Esophagus squamous epithelium (tissue), 4 donors: ENCODE data around the genes SGMS1, A1CF, IPMK and CISD1.

DNA sequence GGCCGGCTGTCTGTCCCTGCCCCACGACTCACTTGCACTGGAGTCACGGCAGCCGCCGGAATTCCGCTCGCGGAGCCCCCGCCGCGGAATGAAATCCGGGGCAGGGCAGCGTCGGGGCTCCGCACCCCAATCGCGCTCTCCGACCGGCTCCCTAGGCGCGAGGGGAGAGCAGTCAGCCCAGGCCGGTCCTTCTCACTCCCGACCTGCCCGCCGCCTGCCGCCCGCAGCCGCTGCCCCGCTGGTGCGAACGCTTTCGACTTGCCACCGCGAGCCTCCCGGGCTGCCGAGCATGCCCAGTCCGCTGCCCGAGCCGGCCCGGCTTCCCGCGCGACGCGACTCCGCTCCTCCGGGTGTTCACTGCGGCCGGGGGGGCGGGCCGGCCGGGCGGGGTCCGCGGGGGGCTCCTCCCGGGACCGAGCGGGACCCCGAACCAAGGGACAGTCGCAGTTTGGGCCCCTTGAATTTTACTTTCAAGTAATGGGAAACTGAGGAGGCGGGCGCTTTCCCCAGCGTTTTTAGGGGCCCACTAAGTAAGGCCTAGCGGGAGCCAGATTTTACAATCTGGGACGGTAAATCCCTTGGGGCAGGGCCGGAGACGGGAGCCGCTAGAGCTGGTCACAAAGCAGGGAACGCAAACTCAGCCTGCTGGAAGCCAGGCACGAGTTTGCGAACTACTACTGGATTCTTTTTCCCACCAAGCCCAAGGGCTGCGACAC lies at the start of gene SGMS1:
SGMS1 (minus strand) TSS at position 282 of the 716 bp plus-strand sequence.
- PRO-cap: bidirectional peak, plus-strand start at position 405 of the sequence, minus-strand start at position 285 of the sequence
- RAMPAGE, long total RNA, 4 experiments: start-site peak on the minus strand in 3 of 4 experiments, centred at positions 234 to 257 of the sequence, 104 to 324 reads per replicate

- PRO-cap: no peak
- RAMPAGE, long total RNA, 4 experiments: no peak in any of the 4 experiments
Observed at GRCh38 chr10:50808370-50808805, 68.7 kb downstream of the ASAH2B start.

- PRO-cap: no peak
- RAMPAGE, long total RNA, 4 experiments: no peak in any of the 4 experiments
Observed at GRCh38 chr10:50885285-50885902, at the start of gene A1CF. A1CF (minus strand) TSS chr10:50885627.

DNA sequence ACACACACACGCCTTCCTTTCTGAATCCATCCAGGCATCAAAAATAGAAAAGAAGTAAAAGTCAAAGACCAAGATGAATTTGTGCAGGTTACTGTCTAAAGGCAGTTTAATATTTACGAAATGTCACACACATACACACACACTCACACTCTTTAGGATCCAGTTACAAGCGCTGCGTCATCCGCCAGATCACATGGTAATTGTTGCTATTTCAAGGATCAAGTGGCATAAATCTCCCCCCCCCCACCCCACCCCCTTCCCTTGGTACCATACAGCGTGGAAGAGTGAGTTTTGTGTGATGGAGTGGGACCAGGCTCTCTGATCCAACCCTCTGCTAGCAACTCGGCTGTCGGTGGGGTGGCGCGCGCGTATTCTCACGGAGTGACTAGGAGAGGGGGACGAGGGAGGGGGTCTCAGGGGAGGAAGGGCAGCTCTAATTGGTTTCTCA lies 83.6 kb upstream of the PRKG1 start:
- PRO-cap: bidirectional peak, plus-strand start outside the sequence, minus-strand start at position 386 of the sequence
- RAMPAGE, long total RNA, 4 experiments: no peak in any of the 4 experiments

GRCh38 chr10:50993786-50994347 lies 80.4 kb upstream of the PRKG1 start:
- PRO-cap: bidirectional peak, plus-strand start at chr10:50994020, minus-strand start at chr10:50993927
- RAMPAGE, long total RNA, 4 experiments: no peak in any of the 4 experiments

DNA sequence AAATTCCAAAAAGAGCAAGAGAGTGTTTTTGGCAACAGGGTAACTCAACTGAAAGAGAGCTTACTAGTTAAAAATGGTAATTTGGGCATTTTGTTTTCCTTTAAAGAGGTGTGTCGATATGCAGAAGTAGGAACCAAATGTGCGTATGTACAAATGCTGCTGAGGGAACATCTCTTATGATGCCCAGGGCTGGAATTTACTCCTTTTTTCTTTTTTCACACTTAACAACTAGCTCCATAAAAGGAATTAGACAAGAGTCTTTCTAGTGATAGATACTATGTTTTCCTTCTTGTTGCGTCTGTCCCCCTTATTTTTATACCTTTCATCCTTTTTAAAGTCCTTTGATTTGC lies 293.0 kb downstream of the PRKG1 start:
- PRO-cap: no peak
- RAMPAGE, long total RNA, 4 experiments: no peak in any of the 4 experiments

- PRO-cap: no peak
- RAMPAGE, long total RNA, 4 experiments: no peak in any of the 4 experiments
Observed at GRCh38 chr10:51422400-51422915, 276.9 kb downstream of the CSTF2T start.

GRCh38 chr10:52250558-52251158 lies 63.4 kb upstream of the DKK1 start:
- PRO-cap: no peak
- RAMPAGE, long total RNA, 4 experiments: no peak in any of the 4 experiments

GRCh38 chr10:52772012-52772612 lies 472 bp downstream of the MBL2 start:
- PRO-cap: no peak
- RAMPAGE, long total RNA, 4 experiments: no peak in any of the 4 experiments

DNA sequence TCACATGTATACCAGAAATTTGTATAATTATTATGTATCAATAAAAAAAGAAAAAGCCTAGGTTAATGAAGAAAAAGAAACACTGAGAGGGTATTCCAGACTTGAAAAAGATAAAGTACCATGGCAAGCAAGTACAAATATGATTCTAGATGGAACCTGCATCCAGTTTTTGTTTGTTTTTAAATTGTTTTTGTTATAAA lies 457.3 kb upstream of the MBL2 start:
- PRO-cap: unidirectional peak, plus-strand start at position 72 of the sequence
- RAMPAGE, long total RNA, 4 experiments: no peak in any of the 4 experiments

DNA sequence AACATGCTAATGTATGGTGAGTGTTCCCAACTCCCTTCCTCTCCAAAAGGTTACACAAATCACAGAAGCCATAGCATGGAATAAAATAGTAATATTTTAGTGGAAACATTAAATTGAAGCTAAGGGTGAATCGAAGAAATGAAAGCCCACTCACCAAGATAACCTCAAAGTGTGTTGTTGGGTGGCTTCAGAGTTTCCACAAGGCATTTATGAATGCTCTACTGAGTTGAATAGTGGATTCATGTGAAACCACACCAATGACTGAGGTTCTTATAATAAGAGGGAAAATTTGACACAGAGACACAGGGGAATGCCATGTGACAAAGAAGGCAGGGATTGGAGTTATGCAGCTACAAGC lies 67.8 kb upstream of the PCDH15 start:
- PRO-cap: no peak
- RAMPAGE, long total RNA, 4 experiments: no peak in any of the 4 experiments

GRCh38 chr10:58267824-58268206 lies at the start of gene IPMK:
IPMK (minus strand) TSS chr10:58267894.
- PRO-cap: bidirectional peak, plus-strand start at chr10:58268245, minus-strand start at chr10:58267865
- RAMPAGE, long total RNA, 4 experiments: no peak in any of the 4 experiments

DNA sequence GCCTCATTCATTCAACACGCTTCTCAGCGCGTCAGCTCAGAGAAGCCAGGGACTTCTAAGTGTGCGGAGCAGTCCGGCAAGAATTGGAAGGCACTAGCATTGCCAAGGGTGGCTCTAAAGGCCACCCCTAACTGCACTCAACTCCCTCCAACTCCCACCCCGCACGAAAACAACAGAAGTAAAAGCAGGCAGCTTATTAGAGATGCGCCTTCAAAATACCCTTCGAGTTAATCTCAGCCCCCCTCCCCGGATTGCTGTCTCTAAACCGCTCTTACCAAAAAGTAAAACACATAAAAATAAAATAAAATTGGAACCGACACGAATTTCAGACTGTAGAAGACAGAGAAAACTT lies 489 bp upstream of the IPMK start:
- PRO-cap: bidirectional peak, plus-strand start at position 39 of the sequence, minus-strand start outside the sequence
- RAMPAGE, long total RNA, 4 experiments: no peak in any of the 4 experiments

DNA sequence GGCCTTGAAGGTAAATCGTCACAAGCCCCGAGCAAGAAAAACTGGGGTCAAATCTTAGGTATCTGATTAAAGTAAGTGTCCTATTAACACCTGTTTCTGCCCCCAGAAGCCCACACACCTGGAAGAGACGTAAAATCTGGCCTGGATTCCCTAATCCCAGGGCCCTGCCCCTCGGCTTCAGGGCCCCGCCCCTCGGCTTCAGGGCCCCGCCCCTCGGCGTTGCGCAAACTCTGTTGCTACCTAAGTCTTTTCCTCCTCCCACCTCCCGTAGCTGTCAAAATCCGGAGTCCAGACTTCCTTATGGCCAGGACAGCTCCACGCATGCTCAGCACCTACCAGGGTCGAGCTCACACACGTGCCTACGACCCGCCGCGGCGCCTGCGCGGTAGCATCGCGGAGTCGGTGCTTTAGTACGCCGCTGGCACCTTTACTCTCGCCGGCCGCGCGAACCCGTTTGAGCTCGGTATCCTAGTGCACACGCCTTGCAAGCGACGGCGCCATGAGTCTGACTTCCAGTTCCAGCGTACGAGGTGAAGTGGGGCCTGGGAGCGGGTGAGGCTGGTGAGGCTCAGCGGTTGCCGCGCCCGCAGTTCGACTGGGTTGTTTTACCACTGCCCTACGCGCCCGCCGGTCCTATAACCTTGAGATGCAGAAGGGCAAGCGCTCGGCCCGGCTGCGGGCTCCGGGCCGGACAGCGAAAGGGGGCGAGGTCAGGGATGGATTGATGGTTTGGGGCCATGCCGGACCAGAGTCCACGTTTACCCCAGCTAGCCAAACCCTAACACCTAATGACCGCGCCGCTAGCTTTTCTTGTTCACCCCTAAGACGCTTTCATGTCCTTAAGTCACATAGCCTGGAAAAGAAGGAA lies at the start of gene CISD1:
CISD1 (plus strand) TSS at position 388 of the 868 bp plus-strand sequence.
- PRO-cap: bidirectional peak, plus-strand start at position 391 of the sequence, minus-strand start at position 120 of the sequence; bidirectional peak, plus-strand start at position 644 of the sequence, minus-strand start at position 648 of the sequence
- RAMPAGE, long total RNA, 4 experiments: start-site peak on the plus strand in 3 of 4 experiments, centred at positions 394 to 431 of the sequence, 176 to 449 reads per replicate

GRCh38 chr10:58273365-58273790 lies 4.4 kb downstream of the CISD1 start:
- PRO-cap: no peak
- RAMPAGE, long total RNA, 4 experiments: no peak in any of the 4 experiments

GRCh38 chr10:58282180-58283054 lies 13.5 kb downstream of the CISD1 start:
- PRO-cap: no peak
- RAMPAGE, long total RNA, 4 experiments: no peak in any of the 4 experiments

DNA sequence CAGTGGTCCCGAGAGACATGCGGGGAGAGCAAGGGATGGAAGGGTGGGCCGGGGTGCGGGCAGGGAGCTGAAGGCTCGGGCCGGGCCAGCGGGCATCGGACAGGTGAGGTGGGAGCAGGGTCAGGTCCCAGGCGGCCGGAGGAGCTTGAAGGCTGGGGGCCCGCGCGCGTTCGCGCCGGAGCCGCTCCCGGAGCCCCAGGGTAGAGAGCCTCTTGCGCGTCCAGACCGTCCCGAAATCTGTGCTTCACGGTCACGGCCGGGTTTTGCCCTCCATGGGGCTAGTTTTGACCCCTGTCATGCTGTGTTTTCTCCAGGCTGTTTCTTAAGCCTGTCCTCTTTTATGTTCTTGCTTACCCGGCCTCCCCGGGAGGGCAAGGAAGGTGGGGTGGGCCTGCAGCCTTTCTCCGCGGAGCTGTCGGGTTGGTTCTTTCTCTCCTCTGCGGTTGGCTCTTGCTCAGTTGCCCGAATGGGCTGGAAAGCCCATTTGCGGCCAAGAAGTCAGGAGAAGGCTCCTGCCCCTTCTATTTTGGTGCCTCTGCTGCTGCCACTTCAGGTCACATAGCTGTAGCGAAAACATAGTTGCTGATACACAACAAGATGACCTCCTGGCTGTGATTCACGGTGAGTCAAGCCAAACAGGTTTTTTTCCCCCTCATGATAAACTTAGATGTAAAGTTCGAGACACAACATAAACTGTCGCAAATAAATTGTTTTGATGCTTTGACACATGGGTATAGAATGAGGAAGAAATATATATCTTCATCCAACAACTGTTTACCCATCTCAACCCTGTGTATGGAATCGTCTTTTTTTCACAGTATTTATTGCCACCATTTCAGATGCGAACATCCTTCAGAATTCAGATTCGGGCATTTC lies 720 bp downstream of the UBE2D1 start:
- PRO-cap: no peak
- RAMPAGE, long total RNA, 4 experiments: no peak in any of the 4 experiments

- PRO-cap: no peak
- RAMPAGE, long total RNA, 4 experiments: no peak in any of the 4 experiments
Observed at GRCh38 chr10:58531061-58532116, 18.7 kb downstream of the BICC1 start.

GRCh38 chr10:59688716-59689272 lies 20.9 kb downstream of the SLC16A9 start:
- PRO-cap: no peak
- RAMPAGE, long total RNA, 4 experiments: no peak in any of the 4 experiments

- PRO-cap: unidirectional peak, plus-strand start at chr10:59744947
- RAMPAGE, long total RNA, 4 experiments: no peak in any of the 4 experiments
Observed at GRCh38 chr10:59744876-59745075, 8.5 kb downstream of the MRLN start.